Hair follicle dermal papilla cell (primary cell): ENCODE results near the genes CD207 and ANKRD53.

DNA sequence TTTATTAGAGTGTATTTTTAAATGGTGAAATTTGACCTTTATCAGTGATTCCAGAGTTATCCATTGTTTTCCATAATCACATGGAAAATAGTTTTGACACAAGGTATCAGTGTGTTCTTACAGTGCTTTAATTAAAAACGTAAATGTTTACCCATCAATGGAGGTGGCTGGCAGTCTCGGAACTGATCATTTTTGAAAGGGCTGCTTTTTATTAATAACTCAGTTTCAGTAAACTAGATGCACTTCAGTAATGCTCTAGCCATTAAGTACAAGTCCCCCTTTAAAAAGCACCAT lies 3.8 kb downstream of the MXD1 start:
- CAGE, long polyA plus RNA: no peak

GRCh38 chr2:69933631-69934829 lies 19.1 kb downstream of the MXD1 start:
- CAGE, long polyA plus RNA: no peak

- CAGE, long polyA plus RNA: no peak
These were observed 15.8 kb upstream of the ASPRV1 start for GRCh38 chr2:69977214-69977710.

- CAGE, long polyA plus RNA: no peak
These were observed 43.8 kb upstream of the PCBP1 start for GRCh38 chr2:70043378-70044023.

DNA sequence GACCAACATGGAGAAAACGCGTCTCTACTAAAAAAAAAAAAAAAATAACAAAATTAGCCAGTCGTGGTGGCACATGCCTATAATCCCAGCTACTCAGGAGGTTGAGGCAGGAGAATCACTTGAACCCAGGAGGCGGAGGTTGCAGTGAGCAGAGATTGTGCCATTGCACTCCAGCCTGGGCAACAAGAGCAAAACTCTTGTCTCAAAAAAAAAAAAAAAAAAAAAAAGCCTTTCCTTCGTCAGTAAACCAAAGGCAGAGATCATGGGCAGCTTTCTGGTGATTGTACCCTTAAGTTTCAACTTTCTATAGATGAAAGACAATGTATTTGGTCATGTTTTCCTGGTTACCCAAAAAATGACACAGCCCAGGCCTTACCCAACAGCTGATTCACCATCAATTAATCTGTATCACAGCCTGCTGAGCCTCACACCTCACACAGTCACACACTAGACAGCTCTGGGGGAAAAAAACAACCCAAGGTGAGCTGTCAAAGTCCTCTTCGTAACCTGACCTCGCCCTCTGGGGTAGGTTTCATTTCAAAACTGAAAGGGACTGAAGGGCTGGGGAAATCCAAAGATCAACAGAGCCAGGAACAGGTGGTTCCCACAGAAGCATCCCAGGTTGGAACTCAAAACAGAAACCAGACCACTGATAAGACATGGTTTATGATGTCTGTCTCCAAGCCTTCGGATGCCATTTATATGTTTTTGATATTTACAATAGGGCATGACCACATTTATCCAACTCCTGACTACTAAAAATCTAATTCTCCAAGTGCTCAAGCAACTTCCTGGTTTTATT lies 18.3 kb upstream of the PCBP1 start:
- CAGE, long polyA plus RNA: no peak

DNA sequence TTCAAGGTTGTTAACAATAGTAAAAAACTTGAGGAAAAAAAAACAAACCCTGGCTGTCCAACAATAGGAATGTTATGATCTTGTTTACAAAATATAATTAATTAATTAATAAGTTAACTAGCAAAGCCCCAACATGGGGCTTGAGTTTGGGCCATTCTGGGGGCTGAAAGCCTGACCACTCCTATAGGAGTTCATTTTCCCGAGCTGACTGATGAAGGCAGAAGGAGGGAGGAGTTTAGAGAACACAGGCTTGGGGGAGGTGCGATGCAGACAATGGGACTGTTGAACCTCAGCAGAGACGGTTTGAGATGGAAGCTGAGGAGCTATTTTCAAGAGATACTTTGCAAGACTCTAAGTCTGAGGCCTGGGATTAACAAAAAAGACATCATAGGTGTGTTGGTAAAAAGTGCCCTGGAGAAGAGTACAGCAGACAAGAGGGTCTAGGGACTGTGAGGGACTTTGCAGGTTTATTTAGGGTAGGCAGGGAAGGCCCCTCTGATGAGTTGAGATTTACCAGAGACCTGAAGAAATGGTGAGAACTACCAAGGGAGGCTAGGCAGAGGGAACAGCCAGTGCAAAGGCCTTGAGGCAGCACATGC lies 31.5 kb downstream of the PCBP1 start:
- CAGE, long polyA plus RNA: no peak

- CAGE, long polyA plus RNA: no peak
These were observed 50.2 kb downstream of the PCBP1 start for GRCh38 chr2:70137473-70137958.

GRCh38 chr2:70149042-70149482 lies 41.8 kb downstream of the C2orf42 start:
- CAGE, long polyA plus RNA: no peak

- CAGE, long polyA plus RNA: no peak
These were observed 562 bp upstream of the TIA1 start for GRCh38 chr2:70248932-70249448.

GRCh38 chr2:70258301-70259172 lies 600 bp downstream of the PCYOX1 start:
- CAGE, long polyA plus RNA: no peak

GRCh38 chr2:70532337-70532624 lies 21.3 kb downstream of the TGFA start:
- CAGE, long polyA plus RNA: no peak

GRCh38 chr2:70835584-70835990 lies at the start of gene CD207:
TSS of gene CD207 (minus strand) at chr2:70835816.
- CAGE, long polyA plus RNA: no peak

DNA sequence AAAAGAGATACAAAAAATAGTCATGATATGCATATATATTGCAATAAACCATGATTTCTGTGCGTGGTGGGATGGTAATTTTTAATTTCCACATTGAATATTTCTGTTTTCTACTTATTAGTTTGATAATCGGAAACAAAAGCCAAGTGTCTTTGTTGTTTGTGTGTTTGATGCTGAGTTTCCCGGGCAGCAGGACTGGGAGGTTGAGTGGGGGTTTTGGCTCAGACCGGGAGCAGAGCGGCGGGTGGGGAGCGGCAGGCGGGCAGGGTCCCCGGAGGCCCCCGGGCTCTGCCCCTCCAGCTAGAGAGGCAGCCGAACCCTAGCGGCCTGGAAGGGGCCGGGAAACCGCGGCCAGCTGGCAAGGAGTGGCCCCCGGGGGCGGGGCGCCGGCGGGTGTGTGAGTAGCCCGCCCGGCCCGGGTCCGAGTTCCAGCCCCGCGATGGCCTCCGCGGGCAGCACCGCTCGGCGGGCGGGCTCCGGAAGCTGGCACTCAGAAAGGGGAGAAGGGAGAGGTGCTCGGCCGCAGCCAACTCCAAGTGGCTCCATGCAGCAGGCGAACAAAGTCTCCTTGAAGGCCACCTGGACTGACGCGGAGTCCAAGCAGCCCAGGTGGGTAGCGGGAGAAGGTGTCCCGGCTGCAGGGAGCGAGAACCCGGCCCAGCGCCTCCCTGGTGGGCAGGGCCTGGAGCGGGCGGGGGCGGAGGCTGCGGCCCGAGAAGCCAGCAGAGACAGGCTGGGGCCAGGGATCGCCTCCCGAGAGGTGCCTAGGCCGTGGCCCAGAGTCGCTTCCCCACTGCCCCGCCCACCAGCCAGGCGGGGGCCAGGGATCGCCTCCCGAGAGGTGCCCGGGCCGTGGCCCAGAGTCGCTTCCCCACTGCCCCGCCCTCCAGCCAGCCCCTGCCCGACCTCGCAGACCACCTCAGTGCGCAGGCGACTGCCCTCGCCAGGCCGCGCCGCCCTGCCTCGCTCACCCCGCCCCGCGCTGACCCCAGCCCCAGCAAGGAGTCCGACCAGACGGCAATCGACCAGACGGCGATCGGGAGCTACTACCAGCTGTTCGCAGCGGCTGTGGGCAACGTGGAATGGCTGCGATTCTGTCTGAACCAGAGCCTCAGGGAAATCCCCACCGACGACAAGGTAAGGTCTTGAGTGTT lies at the start of gene ANKRD53:
Gene ANKRD53, plus strand, starts transcription at position 424 of the 1,154 bp plus-strand sequence.
- CAGE, long polyA plus RNA: no peak

- CAGE, long polyA plus RNA: no peak
These were observed 3.3 kb downstream of the NAGK start for GRCh38 chr2:71071486-71072449.

DNA sequence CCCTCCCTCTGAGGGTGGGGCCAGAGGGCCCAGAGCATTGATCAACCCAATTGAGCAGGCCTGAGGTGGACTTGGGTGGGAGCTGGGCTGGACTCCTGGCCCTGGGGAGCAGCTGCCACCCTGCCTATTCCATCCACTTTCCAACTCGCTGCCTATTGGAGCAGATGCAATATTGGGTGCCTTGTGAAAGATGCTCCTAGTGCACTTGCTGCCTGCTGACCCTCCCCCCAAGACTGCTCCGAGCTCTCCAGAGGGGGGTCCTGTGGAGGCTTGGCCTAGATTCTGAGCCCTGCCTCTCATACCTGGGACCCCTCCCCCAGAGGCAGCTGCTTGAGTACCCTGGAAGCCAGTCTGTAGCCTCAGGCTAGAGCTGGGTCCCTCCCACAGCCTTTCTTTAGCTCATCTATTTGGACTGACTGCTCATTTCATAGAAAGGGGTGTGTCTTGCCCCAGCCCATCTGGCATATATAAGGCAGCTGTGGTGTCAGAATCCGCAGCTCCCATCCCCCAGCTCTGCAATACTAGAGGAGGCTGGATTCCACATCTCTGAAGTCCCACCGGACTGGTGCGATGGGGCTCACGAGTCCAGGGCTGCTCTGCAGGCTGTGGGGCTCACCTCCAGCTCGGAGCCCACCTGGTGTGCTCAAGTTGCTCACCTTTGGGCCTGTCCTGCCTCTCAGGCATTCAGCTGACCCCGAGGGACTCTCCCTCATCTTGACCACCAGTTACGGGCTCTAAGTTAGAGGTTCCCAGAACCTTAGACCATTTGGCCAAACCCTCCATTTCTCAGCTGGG lies 26.1 kb downstream of the MPHOSPH10 start:
- CAGE, long polyA plus RNA: no peak

DNA sequence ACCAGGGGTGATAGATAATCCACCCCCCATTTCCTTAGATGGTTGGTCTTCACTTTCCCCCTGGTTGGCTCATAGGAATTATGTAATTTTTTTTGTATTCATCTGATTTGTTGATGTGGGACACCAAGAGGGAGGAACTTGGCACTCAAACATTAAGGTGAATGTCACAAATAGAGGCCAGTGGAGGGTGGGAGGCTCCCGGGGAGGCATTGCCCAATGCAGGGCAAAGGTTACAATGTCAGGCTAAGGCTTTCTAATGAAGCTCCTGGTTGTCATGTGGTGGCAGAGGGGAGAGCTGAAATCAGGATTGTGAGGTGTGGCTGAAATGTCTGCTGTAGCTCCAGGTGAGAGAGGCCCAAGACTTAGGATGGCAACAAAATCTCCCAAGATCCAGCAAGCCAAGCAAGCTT lies 42.7 kb downstream of the MPHOSPH10 start:
- CAGE, long polyA plus RNA: no peak

DNA sequence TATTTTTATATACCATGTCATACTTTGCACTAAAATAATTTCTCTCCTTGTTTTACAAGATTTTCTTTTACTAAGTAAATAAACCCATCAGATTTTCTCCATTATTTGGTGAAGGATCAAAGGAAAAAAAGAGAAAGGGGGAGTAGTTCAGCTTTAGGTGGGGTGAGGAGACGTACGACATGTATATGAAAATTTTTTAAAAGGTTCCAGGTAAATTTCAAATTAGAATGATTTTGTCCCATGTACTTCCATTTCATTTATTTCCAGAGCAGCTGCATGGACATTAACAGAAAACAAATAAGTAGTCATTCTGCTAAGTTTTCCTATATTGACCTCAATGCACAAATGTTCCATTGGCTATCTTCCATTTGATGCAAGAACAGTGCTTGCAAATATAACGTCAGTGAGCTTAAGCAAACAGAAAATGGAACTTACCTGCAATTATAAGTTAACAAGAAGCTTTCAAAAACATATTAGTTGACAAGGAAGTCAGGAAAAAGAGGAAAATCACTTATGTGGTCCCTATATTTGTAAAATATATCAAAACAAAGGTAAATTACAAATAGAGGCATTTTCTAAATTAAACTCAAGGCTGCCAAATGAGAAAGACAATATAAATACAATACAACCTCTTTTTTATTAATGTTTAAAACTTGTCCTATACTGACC lies 16.6 kb downstream of the PAIP2B start:
- CAGE, long polyA plus RNA: no peak

GRCh38 chr2:71224458-71224757 lies 2.5 kb downstream of the PAIP2B start:
- CAGE, long polyA plus RNA: no peak

DNA sequence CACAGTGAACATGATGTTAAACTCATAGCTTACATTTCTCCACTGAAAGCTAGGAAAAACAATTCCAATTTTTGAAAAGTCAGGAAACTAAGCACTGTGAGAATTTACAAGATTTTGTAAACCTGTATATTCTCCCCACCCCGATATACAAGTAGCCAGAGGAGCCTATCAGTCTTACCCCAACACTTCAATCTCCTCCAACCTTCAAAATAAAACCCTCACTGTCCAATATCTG lies 1.6 kb downstream of the PAIP2B start:
- CAGE, long polyA plus RNA: no peak

DNA sequence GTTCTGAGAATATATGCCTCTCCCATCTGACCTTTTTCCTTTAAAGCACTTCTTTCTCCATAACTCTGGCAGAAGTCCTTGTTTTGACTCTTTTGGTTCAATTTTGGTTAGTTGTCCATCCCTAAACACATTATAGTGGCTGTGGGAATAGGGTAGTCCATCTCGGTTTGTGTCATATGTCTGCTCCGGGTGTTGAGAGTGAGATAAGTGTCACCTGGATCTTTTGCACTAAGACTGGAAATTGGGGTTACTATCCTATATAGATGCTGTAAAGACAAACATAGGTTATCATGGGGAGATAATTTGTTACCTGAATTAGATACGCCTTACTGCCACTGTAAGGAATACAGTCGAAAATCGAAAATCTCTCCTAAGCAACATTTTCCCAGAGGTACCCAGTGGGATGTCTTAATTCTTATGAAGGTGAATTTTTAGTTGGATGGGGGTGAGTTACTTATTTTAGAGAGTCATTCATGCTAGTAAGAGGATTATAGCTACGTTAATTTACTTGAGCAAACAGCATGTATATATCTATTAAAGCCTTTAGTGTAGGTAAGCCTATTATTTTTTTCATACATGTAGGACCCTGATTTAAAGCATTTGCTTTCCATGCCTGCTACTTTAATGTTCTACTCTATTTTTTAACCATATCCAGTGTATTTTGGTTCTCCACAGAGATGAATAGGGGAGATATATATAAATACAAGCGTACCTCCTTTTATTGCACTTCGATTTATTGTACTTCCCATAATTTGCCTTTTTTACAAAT lies 25.7 kb downstream of the ZNF638 start:
- CAGE, long polyA plus RNA: no peak